GM19240 (cell line): ENCODE measurements around the gene SYNRG.

GRCh38 chr17:35540559-35541544, 3.4 kb upstream of the SLFN12L start:
- RRBS, result no CpG with 5 or more reads among the region's 8 CpGs

- RRBS, result no CpG with 5 or more reads among the region's 8 CpGs
These were observed 715 bp downstream of the PEX12 start for GRCh38 chr17:35577582-35578129.

GRCh38 chr17:35608080-35608559, 21.0 kb downstream of the AP2B1 start:
- RRBS, result no CpG with 5 or more reads among the region's 8 CpGs

- RRBS, result no CpG with 5 or more reads among the region's 19 CpGs
These were observed 12.6 kb downstream of the C17orf50 start for GRCh38 chr17:35773217-35773659.

GRCh38 chr17:35788425-35789310, 6.8 kb downstream of the MMP28 start:
- RRBS, result no CpG with 5 or more reads among the region's 2 CpGs

- RRBS, result no CpG with 5 or more reads among the region's 3 CpGs
These were observed 10.6 kb downstream of the TAF15 start for GRCh38 chr17:35819658-35820440.

DNA sequence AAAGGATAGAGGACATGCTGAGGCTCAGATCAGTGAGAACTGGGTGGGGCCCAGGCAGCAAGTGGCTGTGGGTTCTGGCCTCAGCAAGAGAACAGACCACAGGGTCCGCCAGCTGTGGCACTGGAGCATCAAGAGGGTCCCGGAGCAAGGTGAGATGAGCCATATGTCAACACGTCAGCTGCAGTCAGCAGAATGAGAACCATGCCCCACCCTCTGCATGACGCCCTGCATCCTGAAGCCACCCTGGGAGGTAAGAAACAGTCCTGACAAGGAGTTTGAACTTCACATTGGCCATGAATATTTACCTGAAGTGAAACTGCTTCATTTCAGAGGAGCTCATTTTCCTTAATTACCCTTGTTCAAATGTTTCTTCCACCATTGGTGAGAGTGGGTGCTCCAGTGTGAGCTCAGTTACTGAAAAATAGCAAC, 20.2 kb upstream of the CCL5 start:
- RRBS, result no CpG with 5 or more reads among the region's 4 CpGs

DNA sequence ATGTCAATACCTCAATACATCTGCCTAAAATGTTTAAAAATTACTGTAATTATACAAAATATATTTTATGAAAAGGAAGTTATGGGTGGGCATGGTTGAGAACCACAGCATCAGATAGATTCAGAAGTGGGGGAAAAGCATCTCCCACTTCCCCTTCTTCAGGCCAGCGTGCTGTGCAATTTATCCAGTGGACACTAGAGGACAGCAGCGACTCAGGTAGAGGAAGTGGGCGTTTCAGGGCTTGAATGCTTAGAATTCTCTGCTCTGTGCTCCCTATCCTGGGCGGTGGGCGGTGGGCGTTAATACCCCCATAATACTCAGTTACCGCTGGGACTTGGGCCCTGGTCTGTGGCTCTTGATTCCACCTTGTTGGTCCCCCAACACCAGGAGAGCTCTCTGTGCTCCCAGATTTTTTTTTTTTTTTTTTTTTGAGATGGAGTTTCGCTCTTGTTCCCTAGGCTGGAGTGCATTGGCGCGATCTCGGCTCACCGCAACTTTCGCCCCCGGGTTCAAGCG, 3.6 kb upstream of the LYZL6 start:
- RRBS, result no CpG with 5 or more reads among the region's 15 CpGs

- RRBS, result no CpG with 5 or more reads among the region's 8 CpGs
These were observed 2.2 kb downstream of the CCL14 start for GRCh38 chr17:35984140-35984872.

DNA sequence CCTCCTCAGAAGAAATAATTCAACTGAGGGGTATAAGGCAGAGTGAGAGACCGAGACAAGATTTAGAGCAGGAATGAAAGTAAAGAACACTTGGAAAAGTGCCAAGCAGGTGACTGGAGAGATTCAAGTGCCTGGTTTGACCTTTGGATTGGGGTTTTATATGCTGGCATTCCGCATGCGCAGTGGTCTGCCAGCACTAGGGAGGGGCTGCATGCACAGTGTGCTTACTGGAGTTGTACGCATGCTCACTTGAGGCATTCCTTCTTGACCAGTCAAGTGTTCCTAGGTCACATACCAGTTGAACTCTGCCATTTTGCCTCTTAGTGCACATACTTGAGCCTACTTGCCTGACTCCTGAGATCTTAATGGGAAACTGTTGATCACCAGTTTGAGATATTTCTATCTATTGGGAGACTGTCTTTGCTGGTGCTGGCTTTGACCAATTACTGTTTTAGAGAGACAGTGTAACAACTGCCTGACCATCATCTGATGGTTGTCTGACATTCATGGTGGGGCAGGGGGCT, 692 bp upstream of the CCL15 start:
- RRBS, result no CpG with 5 or more reads among the region's 4 CpGs

GRCh38 chr17:36127153-36127881, 23.7 kb downstream of the CCL4 start:
- RRBS, result no CpG with 5 or more reads among the region's 8 CpGs

- RRBS, result no CpG with 5 or more reads among the region's 49 CpGs
These were observed 664 bp downstream of the PIGW start for GRCh38 chr17:36535315-36535987.

DNA sequence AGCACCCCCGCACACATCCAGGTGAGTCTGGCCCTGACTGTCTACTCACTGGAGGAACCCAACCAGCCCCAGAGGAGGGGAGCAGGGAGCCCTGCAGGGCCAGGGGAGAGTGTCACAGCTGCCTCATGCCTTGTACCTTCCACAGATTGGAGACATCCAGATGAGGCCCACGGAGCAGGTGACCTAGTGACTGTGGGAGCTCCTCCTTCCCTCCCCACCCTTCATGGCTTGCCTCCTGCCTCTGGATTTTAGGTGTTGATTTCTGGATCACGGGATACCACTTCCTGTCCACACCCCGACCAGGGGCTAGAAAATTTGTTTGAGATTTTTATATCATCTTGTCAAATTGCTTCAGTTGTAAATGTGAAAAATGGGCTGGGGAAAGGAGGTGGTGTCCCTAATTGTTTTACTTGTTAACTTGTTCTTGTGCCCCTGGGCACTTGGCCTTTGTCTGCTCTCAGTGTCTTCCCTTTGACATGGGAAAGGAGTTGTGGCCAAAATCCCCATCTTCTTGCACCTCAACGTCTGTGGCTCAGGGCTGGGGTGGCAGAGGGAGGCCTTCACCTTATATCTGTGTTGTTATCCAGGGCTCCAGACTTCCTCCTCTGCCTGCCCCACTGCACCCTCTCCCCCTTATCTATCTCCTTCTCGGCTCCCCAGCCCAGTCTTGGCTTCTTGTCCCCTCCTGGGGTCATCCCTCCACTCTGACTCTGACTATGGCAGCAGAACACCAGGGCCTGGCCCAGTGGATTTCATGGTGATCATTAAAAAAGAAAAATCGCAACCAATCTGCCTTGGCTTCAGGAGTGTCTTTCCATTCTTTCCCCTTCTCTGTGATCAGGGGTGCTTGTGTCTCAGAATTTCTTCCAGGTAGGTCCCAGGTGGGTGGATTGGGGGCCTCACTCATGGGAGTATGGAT, 1.1 kb upstream of the MRM1 start:
- RRBS, result no CpG with 5 or more reads among the region's 7 CpGs

- RRBS, result no CpG with 5 or more reads among the region's 8 CpGs
These were observed 41.1 kb downstream of the MRM1 start for GRCh38 chr17:36642601-36642862.

DNA sequence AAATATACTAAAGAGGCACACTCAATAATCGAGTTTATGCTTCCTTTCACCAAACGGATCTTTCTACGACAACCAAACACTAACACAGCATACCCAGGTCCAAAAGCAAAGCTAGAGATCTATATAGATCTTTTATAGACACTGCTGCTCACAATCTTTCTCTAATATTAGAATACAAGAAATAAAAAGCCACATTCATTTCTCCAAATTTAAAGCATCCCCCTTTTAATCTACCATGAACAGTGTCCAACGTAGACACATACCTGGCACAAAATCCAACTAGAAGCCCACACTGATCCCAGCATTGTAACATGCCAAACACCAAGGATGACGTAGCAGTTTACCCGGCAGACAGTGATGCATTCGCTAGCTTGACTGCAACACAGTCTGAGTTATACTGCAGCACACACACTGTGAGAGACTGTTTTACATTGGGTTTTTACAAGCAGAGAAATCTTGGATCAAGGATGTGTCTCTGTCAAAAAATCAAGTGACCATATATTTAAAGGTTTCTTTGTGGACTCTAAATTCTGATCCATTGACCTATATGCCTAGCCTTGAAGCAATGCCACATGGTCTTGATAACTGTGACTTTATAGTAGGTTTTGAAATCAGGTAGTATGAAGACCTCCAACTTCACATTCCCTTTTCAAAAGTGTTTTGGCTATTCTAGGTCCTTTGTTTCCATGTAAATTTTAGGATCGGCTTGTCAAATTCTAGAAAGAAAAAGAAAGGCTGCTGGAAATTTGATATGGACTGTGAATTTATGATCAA, 74.5 kb upstream of the C17orf78 start:
- RRBS, result no CpG with 5 or more reads among the region's 8 CpGs

DNA sequence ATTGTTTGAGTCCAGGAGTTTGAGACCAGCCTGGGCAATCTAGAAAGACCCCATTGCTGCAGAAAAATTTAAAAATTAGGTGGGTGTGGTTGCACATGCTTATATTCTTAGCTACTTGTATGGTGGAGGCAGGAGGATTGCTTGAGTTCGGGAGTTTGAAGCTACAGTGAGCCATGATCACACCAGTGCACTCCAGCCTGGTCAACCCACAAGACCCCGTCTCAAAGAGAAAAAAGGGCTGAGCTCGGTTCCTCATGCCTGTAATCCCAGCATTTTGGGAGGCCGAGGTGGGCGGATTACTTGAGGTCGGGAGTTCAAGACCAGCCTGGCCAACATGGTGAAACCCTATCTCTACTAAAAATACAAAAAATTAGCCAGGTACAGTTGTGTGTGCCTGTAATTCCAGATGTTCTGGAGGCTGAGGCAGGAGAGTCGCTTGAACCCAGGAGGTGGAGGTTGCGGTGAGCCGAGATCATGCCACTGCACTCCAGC, 26.8 kb downstream of the TADA2A start:
- RRBS, result no CpG with 5 or more reads among the region's 9 CpGs

GRCh38 chr17:37488651-37489474, 828 bp upstream of the DUSP14 start:
- RRBS, result no CpG with 5 or more reads among the region's 51 CpGs

- RRBS, result no CpG with 5 or more reads among the region's 2 CpGs
These were observed 13.1 kb downstream of the SYNRG start for GRCh38 chr17:37596125-37596555.

DNA sequence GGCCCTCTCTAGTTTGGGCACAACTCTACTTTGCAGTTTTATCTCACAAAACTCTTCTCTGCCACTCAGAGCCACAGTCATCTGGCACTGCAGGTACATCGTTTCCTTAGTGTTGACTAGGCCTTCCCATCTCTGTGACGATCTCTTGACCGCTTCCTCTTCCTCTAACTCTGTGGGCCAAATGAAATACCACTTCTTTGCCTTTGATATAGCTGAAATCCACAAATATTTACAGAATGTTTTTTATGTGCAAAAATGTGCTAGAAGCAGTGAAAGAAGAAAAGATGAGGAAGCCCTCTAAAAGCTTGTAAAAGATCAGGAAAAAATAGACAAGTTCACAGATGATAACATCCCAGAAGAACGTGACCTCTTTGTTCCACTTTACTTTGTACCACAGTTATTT, 3.1 kb downstream of the SYNRG start:
- RRBS, result no CpG with 5 or more reads among the region's 4 CpGs

DNA sequence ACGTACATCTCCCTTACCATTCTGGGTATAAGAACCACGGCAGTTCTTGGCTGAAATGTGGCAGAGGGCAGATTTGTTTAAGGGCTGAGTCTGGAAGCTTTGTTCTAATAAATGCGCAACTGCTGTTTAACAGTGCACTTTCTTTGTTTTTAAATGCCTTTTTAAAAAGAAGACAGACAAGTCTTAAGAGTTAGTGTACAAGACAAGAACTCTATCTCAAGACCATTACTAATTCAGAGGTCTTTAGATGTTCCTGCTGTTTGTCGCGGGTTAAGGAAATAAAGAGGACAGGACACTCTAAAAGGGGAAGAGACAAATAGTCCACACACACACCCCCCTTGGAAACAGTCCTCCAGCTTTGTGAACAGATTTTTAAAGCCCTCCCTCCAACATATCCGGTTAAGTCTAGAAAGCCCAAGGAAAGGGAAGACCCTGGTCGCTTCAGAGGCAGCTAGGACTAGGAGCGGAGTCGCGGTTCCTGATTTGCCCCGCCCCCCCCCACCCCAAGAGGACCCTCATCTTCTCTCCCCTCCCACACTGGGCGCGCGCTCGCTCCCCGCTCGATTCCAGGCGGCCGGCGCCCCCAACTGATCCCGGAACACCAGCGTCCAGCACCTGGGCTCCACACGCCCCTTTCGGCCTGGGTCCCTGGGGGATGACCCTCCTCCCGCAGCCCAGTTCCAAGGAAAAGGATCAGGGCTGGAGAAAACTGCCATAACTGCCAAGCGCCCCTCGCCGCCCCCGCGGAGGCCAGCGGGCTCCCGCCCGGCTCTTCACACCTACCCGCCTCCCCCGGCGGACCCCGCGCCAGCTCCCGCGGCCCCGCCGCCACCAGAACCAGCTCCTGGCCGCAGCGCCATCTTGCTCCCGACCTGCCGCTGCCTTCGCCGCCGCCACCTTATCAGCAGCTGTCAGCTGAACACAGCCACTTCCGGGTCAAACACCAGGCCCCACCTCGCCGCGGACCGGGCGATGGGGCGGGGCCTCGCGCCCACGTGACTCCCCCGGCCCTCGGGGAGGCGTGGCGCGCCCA, at the start of gene SYNRG:
SYNRG (minus strand) TSS at position 923 of the 1,033 bp plus-strand sequence.
- RRBS, result no CpG with 5 or more reads among the region's 64 CpGs